Natural killer cell (primary cell): ENCODE data around the genes CCR5 and LRRC2.

- PRO-cap = no peak
These were observed 4.8 kb downstream of the LIMD1 start for GRCh38 chr3:45599271-45599764.

DNA sequence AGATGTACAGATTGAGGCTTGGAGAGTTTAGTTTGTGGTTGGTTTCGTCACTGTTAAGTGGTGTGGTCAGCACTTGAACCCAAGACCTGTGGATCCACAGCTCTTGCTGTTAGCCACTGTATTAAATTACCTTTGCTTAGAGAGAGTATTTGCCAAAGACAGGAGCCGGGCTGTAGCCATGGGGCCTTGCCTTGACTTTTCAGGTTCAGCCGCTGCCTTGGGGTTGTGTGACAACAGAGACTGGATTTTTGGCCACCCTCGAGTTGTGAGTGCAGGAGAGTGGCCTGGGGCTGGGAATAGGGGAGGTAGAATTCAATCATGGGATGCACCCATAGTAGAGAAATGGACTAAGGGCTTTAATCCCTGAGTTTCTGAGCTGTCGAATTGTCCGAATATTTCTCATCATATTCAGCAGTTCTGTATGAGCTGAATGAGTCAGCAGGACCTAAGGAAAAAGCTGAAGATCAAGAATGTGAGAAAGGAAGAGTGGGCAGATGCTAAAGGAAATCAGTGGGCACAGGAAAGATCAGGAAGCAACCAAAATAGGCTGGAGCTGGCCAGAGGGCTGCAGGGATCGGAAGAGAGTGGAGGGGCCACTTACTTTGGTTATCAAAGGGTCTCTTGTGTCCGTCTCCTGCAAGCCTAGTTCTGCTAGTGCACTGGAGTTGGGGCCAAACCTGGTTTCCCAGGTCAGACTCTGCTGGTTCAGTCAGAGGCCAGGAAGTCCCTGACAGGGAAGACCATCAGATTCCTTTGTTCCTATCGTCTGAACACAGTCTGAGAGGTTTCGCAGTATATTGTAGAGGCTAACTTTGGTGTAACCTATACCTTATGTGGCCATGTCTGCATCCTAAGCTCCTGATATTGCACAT, 44.4 kb upstream of the SACM1L start:
- PRO-cap = no peak

- PRO-cap = no peak
These were observed 11.3 kb upstream of the SACM1L start for GRCh38 chr3:45677626-45678518.

DNA sequence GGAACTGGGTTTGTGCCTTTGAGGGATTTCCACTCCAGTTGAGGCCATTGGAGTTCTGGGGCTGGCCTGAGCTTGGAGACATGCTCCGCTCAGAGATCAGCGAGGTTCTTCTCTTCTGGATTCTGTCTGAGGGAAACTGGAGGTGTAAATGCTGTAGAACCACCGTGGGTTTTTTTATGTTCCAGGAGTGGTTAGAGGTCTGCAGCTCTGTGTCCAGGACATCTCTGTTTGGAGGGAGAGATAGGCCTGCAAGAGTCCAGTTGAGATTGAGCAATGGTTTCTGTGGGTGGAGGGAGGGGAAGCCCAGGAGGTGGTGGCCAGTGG, 9.7 kb downstream of the XCR1 start:
- PRO-cap = no peak

DNA sequence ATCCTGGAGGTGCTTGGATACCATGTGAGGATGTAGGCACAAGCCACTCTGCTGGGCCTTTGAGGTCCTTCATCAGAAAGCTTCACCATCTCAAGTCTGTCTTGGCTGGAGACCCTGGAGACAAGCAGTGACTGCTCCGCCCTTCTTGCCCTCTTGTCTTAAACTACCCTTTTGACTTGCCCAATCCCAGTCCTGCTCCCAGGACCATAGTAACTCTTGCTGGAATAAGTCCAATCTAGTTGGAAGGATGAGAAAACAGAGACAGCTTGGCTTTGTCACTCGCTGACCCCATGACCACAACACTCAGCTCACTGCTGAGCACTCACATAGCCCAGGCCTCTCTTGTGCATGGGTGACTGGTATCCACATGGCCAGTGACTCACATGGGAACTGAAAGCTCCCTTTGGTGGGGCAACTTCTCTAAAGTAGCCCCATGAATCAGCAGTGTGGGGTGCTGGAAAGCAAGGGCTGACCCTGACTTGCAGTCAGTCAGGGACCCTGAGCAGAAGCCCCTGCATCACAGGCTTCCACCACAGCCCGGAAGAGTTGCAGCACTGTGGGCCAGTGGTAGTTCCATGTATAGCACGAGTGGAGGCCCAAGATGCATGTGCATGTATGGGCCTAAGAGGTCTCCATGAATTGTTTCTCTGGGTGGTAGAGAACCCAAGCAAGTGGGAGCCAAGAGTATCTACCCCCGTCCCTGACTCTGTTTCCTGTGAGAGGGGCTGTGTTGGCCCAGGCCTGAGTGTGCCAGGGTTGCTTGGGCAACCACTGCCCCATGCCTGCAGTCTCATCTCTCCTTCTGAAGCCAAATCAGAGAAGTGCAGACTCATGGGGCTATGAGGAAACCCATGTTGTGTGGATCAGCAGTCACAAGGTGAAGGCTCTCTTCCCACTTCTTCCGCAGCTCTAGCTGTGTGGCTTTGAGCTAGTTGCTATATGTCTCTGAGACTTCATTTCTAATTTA, 62.1 kb upstream of the XCR1 start:
- PRO-cap = no peak

- PRO-cap = no peak
These were observed 69.0 kb upstream of the XCR1 start for GRCh38 chr3:46096277-46096779.

DNA sequence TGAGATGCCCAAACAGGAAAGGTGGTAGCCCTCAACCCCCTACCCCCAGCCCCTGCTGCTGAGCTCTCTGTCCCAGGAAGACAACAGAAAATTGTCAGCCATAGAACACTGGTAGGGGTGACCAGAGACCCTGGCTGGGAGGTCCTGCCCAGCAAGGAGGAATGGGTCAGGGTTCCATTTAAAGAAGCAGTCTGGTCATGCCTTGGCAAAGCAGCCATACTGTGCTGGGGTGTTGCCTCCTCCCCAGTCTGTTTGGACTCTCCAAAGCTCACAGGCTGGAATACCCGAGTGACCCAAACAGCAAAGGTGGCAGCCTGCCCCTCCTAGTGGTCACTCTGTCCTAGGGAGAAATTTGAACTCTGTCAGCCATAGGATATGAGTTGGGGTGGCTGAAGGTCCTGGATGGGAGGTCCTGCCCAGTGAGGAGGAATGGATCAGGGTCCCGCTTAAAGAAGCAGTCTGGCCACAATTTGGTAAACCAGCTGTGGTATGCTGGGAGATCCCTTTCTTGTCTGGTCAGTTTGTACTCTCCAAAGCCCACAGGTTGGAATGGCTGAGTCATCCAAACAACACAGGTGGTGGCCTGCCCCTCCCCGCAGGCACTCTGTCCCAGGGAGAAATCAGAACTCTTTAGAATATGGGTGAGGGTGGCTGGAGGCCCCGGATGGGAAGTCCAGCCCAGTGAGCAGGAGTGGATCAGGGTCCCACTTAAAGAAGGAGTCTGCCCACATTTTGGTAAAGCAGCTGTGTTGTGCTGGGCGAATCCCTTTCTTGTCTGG, 45.1 kb downstream of the CCR1 start:
- PRO-cap = no peak

- PRO-cap = no peak
These were observed 5.2 kb upstream of the CCR1 start for GRCh38 chr3:46213113-46213823.

GRCh38 chr3:46370705-46371154, at the start of gene CCR5:
Gene CCR5 (plus strand): TSS chr3:46370946.
- PRO-cap = bidirectional peak, plus-strand start at chr3:46370946, minus-strand start at chr3:46370853

GRCh38 chr3:46496678-46497304, 985 bp upstream of the RTP3 start:
- PRO-cap = no peak

GRCh38 chr3:46513087-46513559, 15.3 kb downstream of the RTP3 start:
- PRO-cap = no peak

GRCh38 chr3:46538762-46539529, 27.2 kb downstream of the LRRC2 start:
- PRO-cap = bidirectional peak, plus-strand start at chr3:46539012, minus-strand start at chr3:46538901

- PRO-cap = no peak
These were observed at the start of gene LRRC2 for GRCh38 chr3:46565763-46566709. Gene LRRC2 (minus strand): TSS chr3:46566302.

DNA sequence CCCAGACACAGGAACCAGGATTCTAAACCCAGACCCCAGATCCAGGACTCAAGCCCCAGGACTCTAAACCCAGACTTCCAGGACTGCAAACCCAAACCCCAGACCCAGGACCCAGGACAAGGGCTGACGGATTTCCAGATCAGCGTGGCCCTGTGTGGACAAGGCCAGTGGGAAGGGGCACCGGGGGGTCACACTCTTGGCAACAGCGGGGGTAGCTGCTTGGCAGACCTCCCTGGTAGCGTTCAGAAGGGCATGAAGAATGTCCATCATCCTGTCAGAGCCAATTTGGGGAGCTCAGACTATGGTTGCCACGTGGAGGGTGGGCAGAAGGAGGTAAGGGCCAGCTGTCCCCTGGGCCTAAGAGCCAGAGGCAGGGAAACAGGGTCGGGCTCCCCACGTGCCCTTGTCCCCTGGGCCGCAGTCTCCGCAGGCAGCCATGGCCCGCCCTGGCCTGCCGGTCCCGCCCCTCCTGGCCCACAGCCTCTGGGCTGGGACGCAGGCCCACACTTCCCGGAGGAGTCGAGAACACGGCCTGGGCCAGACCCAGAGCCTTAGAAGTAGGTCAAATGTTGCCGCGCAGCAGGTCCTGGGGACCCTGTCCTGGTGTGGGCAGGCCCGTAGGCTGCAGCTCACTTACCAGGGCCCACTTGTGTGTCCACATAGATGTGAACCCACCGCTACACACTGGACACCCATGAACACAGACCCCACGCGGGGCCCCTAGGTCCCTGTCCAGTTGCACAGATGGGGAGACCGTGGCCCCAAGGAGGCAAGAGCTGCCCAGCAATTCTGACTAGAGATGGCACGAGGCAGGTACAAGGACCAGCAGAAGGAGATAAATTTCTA, 4.2 kb upstream of the MYL3 start:
- PRO-cap = no peak

- PRO-cap = no peak
These were observed 5.1 kb upstream of the MYL3 start for GRCh38 chr3:46868237-46868840.

DNA sequence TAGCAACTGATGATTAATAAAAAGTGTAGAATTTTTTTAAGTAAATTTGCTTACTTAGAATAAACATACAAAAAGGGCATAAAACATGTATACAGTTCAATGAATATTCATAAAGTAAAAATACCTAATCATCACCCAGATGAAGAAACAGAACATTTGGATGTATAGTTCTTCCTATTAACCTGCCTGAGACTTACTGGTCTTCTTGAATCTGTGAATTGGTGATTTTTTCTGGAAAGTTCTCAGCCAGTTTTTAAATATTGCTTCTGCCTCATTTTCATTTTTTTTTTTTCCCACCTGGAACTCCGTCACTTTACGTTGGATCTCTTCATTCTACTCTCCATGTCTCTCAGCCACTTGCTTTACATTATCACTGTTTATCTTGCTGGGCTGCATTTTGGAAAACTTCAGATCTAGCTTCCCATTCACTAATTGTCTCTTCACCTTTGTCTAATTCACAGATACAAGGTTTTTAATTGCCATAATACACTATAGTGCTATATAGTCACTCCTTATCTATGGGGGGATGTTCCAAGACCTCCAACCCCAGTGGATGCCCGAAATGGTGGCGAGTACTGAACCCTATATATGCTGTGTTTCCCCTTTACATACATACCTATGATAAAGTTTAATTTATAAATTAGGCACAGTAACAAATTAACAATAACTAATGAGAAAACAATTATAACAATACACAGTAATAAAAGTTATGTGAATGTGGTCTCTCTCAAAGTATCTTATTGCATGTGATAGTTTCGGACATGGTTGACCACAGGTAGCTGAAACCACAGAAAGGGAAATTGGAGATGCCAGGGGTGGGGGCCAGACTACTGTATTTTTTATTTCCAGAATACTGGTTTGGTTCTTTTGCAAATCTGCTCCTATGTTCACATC, 40.4 kb downstream of the PTH1R start:
- PRO-cap = no peak

DNA sequence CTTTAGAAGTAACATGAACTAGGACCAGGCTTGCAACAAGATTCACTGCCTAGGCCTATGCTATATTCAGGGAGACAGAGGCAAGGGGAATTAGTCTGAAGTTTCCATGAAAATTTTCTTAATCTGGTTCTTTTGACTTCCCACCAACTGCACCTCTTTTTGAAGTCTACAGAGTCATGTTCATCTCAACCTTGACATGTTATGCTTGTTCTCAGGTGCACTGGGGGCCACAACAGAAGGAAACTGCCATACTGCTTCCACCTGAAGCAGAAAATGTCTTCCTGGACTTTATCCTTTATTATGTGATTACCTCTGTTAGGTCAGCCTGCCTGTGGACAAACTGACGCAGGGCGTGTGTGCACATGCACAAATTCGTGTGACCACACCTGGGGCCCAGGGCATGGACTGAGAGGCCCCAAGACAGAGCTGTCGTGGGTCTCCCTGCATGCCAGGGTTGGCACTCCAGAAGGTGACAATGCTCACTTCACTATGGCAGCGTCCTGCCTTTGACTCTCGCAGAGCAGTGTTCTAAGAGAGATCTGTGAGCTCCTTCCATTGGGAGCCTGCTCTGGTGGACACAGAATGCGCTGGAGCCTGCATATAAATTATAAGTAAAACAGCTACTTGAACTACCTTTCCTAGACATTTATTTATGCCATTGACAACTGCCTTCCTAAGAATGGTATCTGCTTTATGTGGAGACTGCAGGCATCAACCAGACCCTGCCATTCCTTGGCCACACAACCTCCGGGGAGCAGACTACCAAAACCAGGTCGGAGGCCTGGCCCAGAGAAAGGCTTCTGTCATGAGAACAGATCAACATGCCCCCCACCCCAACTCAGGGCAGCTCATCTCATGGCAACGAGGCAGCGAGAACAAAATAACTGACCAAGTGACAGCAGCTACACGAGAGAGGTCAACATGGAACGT, 34.4 kb downstream of the CCDC12 start:
- PRO-cap = no peak

DNA sequence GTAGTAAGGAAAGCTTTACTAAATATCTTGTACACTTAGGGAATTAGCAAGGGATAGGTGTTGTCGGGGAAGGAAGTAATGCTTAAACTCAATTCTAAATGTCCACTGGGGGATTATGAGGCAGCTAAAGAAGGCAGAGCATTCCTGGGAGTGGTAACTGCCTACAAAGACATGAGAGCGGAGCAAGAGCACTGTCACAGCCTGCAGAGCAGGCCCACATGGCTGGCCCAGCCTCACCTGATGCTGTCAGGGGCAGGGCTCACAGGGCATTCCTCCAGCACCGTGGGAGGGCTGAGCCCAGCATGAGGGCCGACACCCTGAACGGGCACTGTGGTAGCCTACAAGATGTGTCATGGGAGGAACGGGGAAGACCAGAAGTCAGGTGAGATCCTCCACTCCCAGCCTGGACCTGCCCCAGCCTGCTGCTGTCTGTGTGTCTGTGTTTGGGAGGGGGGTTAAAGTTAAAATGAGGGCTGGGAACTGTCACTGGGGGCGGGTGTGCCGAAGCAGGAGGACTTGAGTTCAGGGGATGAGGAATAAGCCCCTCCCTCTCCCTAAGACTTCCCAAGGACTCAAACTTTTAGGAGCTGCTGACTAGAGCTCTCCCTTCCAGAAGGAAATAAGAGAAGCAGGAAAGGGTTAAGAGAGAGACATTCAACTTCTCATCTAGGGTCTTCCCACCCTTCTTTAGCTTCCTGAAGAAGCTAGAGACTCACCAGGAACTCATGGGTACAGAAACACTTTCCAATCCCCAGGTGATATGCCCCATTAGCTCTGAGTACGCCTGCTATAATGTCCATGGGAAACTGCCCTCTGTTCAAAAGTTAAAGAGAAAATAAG, 30.0 kb downstream of the CCDC12 start:
- PRO-cap = no peak

DNA sequence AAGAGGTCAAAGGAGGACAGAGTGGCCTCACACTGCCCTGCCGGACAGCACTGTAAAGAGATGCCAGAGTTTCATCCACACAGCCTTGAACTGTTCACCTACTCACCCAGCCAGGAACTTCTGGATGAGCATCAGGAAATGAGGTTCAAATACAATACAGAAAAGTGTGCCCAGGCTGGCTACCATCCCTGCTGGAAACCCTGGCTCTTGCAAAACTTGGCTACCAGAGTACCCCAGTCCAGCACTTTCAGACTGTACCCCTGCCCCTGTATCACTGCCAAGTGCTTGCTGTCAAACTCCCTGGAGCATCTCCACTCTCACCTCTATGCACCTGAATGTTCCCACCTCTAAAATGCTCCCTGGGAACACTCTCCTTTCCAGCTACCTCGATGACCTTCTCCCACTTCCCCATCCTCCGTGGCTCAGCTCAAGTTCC, 5.8 kb downstream of the CCDC12 start:
- PRO-cap = no peak

- PRO-cap = no peak
These were observed 18.1 kb downstream of the NBEAL2 start for GRCh38 chr3:46997184-46998301.